Left lung (tissue), 1 donor: Measurements from ENCODE around the genes TM6SF1, HDGFL3, ADAMTSL3 and WDR73.

GRCh38 chr15:82832001-82832200 lies 22.5 kb downstream of the WHAMM start:
- PRO-cap, result unidirectional peak, plus-strand start at chr15:82832080

DNA sequence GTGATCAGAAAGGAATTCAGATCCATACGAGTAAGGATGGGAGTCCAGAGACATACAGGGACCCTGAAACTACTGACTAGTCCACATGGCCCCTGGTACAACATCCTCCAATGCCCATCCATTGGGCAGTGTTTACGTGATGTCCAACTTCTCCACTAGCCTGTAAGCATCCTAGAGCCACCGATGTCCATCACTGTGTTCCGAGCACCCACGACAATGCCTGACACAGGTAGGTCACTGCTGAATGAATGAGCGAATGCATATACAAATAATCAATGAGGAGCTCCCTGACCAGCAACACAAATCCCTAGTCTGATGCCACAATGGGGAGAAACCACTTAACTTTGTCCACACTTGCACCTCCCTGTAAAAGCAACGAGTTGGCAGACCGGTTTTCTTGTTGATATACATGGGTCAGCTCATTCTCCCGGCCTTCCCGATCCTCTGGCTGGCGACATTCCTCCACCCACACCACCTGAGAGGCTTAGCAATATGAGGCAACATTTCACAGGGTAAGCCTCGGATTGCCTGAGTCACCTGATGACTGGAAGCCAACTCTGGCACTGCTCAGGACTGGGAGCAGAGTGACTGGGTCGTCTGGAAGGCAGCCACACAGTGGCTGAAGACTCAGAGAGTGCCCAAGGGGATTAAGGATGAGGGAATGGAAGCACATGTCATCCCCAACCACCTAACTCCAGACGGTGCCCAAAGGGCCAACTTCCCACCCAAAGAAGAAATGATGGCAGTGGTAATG lies 10.0 kb downstream of the HOMER2 start:
- PRO-cap, result no peak

GRCh38 chr15:83106990-83108113 lies at the start of gene TM6SF1:
Gene TM6SF1 (plus strand): TSS chr15:83107645.
- PRO-cap, result bidirectional peak, plus-strand start at chr15:83107645, minus-strand start at chr15:83107387

GRCh38 chr15:83207316-83208207 lies at the start of gene HDGFL3:
Gene HDGFL3 (minus strand): TSS chr15:83207823.
- PRO-cap, result bidirectional peak, plus-strand start at chr15:83207516, minus-strand start at chr15:83207253; bidirectional peak, plus-strand start at chr15:83207646, minus-strand start at chr15:83207823; bidirectional peak, plus-strand start at chr15:83208037, minus-strand start at chr15:83208052; unidirectional peak, minus-strand start at chr15:83208089

DNA sequence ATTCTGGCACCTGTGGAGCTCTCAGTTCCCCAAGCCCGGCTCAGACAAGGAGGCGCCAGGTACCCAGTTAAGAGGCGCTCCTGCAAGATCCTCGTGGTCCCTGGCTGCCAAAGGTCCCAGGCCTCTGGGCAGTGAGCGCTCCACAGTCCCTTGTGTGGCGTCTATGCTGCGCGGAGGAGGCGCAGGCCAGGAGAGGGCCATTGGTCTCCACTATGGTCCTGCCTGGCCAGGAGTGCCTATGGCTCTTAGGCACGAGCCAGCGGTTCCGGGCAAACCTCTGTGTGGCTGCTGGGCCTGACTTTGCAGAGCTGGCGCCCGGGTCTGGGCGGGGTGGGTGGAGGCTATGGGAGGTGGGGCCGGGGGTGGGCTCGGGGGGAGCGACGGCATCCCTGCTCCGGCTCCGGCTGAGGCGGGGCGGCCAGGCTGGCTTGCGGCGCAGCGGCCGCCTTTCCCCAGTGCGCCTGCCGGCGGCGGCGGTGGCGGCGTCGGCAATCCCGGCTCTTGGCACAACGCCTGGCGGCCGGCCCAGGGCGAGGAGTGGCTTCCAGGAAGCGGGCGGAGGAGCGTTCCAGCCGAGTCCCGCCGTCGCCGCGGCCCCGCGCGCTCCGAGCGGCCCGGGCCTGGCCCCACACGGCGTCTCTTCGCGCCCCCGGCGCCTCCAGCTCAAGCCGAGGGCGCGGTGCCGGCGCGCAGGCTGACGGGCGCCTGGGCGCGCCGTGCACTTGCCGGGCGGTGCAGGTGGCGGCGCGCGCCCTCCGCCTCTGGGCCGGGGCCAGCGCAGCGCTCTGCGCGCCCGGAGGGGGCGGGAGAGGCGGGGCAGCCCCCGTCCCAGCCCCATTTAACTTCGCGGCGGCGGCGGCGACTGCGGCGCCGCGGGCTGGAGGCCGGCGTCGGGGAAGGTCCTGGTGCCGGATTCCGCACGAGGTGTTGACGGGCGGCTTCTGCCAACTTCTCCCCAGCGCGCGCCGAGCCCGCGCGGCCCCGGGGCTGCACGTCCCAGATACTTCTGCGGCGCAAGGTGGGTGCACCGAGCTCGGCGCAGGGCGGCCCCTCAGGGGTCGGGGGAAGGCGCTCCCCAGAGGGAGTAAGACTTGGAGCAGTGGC lies at the start of gene ADAMTSL3:
TSS of gene ADAMTSL3 (plus strand) at position 865 of the 1,104 bp plus-strand sequence.
- PRO-cap, result bidirectional peak, plus-strand start at position 870 of the sequence, minus-strand start at position 789 of the sequence

GRCh38 chr15:83658481-83659094 lies 4.7 kb downstream of the ADAMTSL3 start:
- PRO-cap, result no peak

DNA sequence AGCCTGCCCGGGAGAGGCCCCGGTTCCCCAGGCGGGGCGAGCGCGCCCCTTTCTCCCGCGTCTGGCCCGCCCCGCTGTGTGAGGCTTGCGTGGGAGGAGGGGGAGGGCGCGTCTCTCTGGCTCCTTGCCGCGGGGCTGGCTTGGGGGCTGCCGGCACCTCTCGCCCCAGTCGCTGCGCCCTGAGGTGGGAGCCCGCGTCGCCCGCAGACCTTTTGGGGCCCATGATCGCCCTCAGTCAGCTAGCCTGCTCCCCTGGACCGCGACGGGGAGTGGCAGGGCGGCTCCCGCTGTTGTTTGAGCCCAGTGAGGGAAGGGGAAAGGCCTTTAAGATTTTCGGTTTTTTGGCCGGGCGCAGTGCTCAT lies 62.4 kb upstream of the GOLGA6L4 start:
- PRO-cap, result no peak

GRCh38 chr15:84633115-84633719 lies 20.9 kb downstream of the WDR73 start:
- PRO-cap, result bidirectional peak, plus-strand start at chr15:84633549, minus-strand start at chr15:84633543

DNA sequence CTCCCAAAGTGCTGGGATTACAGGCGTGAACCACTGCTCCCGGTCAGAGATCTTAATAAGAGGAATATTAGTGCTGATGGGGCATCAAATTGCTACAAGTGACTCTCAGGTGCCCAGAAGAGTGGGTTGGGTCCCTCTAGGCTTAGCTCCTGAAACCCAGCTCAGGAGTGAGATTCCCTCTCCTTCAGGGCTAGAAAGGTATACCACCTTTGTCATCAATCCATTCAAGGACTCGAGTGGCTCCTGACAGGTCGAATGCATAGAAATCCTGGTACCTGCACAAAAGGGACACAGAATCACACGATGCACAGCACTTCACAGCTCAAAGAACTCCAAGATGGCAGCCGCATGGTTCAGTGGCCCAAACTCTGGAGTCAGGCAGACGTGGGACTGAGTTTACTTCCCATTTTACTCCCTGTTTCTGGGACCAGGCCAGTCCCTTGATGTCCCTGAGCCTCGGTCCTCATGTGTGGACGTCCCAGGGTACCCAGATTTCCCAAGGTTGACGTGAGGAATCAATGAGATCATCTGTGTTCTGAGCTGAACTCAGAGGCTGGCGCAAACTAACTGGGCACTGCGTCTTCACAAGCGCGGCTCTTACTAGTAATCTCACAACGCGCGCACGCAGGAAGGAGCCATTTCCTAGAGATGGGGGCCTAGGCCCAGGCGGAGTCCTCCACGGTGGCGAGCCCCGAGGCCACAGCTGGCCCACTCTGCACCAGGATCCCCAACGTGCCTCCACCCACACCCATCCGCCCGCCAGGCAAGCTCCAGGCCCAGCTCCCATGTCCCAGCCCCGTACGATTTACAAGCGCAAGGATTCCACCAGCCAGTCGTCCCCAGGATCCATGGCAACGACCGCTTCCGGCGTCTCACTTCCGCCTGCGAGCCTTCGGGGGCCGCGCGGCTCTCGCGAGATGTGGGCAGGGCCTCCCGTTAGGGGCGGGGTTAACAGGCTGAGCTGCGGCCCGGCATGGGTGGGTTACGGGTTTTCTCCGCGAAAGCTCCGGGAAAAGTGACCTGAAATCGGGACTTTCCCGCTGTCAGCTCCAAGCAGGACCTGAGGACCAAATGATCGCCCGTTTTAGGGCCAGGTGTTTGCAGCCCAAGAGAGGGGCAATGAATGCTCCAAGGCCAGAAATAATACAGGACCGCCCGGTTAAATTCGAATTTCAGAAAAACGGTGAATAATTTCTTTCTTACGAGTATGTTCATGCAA lies at the start of gene WDR73:
TSS of gene WDR73 (minus strand) at position 859 of the 1,219 bp plus-strand sequence.
- PRO-cap, result bidirectional peak, plus-strand start at position 606 of the sequence, minus-strand start at position 576 of the sequence; bidirectional peak, plus-strand start at position 959 of the sequence, minus-strand start at position 850 of the sequence

GRCh38 chr15:84824154-84824947 lies 7.2 kb downstream of the ALPK3 start:
- PRO-cap, result no peak

GRCh38 chr15:84856103-84856698 lies 28.3 kb upstream of the SLC28A1 start:
- PRO-cap, result no peak

GRCh38 chr15:84856699-84857572 lies 27.5 kb upstream of the SLC28A1 start:
- PRO-cap, result no peak

DNA sequence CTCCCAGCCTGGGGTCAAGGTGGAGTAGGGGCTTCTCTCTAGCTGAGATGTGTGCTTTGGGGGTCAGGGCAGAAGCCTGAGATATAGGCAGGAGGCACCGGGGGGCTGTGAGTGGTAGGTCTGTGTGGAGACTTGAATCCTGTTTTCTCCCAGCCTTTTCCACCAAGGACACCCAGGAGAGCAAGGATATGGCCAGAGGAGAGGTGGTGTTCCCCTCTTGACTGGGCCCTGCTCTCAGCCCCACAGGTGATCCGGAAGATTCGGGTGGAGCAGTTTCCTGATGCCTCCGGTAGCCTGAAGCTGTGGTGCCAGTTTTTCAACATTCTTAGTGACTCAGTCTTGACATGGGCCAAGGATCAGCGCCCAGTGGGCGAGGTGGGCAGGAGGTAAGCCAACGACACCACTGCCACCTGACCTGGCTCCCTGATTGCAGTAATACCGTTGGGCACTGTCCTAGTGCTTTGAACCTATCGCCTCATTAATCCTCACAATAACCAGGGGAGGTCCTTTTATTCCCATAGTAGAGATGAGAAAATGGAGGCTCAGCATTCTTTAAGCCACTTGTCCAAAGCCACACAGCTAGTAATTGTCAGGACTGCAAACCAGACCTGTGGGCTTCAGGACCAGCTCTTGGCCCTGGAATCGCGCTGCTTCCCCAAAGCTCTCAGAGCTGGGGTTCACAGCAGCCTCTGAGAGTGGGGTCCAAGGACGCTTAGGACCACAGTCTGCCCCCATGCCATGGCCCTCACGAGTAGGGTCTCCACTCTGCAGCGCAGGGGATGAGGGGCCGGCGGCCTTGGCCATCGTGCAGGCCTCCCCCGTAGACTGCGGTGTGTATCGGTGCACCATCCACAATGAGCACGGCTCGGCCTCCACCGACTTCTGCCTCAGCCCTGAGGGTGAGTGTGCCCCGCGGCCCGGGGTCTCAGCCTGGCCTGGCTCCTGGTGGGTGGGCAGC lies 25.2 kb upstream of the SLC28A1 start:
- PRO-cap, result no peak

DNA sequence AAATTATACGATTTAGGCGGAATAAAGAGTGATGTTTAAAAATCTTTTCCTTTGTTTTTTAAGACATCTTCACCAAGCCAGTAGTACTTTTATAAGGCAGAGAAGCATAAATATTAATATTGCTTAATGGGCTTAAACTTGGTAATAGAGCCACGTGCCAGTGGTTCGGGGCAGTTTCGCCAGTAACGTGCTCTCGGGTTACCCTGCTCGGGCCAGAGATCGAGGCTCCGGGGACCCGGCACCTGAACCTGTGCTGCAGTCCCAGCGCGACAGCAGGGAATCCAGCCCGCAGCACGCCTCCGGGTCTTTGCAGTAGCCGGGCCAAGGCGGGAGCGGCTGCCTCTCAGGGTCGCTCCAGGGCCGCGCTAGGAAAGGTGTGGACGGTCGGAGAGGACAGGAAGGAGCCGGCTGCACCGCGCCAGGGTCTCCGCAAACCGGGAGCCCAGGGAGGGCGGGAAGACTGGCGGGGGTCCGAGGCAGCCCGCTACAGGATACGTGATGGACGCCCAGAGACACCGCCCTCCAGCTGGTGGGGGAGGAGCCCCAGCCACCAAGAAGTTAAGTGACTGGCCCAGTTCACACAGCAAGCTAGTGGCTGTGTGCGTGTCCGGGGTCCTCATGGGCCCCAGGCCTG lies 1.4 kb upstream of the PDE8A start:
- PRO-cap, result unidirectional peak, plus-strand start at position 310 of the sequence; bidirectional peak, plus-strand start at position 368 of the sequence, minus-strand start at position 347 of the sequence; bidirectional peak, plus-strand start at position 591 of the sequence, minus-strand start at position 450 of the sequence

DNA sequence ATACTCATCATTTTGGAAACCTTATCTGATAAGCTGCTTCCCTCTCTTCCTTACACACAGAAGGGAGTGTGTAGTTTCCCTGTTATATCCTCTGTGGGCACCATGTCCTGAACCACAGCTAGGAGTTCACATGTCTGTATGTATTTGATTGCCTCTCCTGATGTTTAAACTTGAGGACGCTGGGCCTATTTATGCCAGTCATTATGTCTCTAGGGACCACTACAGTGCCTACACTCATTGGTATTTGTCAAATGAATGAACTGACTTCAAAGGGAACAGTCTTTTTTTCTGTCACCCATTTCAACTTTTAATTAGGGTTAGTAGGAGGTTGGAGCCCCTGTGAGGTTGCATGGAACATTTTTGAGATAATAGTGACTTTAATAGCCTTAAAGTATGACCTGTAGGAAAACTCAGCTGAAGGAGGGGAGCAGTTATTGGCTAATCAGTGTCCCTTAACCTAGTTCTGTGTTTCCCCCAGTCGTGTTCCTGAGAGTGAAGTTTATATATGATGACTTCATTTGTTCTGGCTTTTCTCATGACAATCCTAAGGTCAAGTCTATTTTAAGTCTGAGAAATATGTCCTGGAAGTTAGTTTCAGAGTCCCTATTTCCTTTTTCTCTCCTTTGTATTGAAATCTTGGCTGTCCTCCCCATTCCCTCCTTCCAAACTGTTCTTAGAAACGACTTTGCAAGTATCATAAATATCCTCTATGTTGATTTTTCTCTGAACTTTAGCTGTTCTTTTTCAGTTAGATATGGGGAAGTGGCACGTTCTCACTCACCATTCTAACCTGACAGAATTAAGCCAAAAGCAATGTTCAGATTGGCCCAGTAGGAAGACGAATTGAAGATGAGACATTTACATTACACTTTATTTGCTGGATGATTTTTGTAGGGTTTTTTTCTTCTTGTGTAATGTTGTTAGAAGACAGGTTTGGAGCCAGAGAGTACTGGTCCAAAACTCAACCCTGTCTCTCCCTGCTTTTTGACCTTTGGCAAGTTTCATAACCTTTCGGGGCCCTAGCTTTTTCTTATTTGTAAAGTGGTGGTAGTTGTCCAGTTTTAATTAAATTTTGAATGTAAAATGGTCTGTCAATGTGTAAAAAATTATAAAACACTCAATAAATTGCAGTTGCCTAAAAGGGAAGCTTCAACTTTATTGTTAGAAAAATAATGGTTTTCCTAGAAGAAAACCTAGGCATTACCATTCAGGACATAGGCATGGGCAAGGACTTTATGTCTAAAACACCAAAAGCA lies 29.2 kb downstream of the PDE8A start:
- PRO-cap, result no peak

DNA sequence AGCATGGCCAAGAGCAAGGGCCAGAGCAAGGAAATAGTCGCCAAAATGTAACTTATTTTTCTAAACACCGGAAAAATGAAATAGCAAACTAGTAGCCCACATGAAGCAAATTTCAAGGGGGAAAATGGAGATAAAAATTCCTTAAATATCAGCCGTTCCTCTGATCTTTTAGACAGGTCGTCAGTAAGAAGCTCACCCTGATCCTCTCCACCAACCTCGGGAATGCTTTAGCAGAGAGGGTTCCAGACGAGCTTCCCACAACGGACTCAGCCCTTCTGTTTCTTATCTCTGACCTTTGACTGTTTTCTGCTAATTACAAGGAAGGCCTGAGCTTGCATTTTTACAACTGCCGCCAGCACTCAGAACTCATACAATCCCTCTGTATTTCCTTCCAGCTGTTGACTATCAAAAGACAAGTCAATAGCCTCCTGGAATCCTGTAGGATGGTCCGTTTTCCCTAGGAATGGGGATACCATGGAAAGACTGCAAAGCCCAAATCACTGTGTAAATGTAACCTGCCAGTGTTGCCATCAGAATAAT lies 44.9 kb upstream of the AKAP13 start:
- PRO-cap, result no peak

DNA sequence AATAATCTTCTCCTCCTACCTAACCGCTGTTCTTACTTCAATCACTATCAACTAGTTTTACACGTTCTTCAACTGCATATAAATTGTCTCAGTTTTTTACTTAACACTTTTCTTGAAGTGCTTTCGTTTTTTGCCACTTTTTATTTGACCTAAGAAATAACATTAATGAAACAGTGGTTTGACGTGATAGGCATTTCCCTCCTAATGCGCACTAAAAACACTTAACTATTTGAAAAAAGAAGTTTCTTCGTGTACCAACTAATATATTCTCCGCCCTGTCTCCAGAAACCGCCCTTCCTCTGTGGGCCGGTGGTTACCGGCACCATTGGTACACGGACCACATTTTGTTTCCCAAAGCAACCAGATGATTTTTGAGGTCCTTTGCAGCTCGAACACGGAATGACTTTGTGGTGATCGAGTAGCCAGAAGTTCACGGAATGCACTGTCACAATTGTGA lies 749 bp upstream of the AKAP13 start:
- PRO-cap, result no peak

- PRO-cap, result no peak
Measured at GRCh38 chr15:85407939-85408871, 27.8 kb downstream of the AKAP13 start.

- PRO-cap, result no peak
Measured at GRCh38 chr15:85474782-85475326, 94.5 kb downstream of the AKAP13 start.

- PRO-cap, result no peak
Measured at GRCh38 chr15:85482741-85483247, 102.4 kb downstream of the AKAP13 start.